Colic lymph node (tissue), 1 donor: ENCODE measurements around the gene CST2.

DNA sequence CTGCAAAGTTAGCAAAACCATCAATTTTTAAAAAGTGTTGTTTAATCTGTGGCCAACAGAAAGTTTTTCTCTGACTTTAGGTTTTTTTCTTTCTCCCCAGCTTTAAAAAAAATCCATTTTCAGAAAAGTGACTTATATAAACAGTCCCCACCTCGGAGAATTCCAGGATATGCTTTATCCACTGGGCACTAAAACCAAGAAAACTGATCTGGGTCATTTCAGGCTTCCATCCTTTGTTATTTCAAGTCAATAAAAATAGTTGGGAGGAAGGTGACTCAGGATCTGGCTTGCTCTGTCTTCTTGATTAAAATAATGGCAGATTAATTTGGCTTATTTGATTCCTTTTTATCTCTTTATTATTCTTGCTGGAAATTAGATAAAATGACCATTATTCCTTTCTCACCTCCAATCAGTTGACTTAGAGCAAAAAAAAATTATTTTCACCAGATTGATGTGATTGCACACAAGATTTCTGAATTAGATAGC lies 19.2 kb upstream of the RALGAPA2 start:
- PRO-cap: no peak

- PRO-cap: no peak
Observed at GRCh38 chr20:21106546-21106923, 19.3 kb upstream of the KIZ start.

GRCh38 chr20:21189999-21190203 lies 64.0 kb downstream of the KIZ start:
- PRO-cap: no peak

- PRO-cap: no peak
Observed at GRCh38 chr20:22511722-22512827, 72.3 kb downstream of the FOXA2 start.

DNA sequence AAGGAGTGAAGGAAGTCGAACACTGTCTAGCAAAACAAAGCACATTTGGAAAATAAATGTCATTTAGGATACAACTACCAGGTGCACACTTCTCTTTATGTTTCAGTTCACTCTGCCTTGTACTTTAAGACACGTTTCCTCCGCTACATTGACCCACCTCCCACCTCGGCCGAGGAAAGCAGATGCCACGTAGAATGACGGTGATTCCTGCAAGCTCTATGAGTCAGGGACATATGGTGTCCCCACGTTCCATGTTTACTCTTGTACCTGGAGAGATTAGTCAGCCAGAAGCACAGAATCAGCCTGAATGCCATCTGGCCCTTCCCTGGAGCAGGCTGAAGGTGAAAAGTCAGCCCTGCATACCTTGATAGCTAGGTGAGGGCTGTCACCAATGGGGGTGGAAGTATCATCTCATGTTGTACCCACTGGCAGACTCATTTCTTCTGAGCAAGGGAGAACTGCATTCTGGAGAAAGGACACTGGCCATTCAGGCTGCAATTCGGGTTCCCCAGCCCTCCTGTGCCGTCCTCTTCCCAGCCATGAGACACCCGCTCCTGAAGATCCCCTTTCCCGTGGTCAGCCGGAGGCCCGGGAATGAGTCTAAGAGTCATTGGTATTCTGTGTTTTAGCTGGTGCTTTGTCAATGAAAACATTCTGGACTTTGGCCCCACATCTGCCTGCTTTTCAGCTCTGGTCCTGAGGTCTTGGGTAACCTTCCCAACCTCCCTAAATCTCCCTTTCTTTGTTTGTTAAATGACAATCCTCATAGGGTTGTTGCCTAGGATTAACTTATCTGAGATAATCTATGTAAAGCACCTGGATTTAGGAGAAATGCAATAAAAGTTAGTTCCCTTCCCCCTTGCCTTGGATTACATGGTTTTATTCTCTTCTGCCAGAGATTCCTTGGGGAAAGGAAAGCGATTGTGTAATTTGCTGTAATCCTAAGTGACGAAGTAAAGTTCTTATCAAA lies 60.5 kb downstream of the FOXA2 start:
- PRO-cap: no peak

- PRO-cap: no peak
Observed at GRCh38 chr20:22586624-22586960, 2.2 kb upstream of the FOXA2 start.

DNA sequence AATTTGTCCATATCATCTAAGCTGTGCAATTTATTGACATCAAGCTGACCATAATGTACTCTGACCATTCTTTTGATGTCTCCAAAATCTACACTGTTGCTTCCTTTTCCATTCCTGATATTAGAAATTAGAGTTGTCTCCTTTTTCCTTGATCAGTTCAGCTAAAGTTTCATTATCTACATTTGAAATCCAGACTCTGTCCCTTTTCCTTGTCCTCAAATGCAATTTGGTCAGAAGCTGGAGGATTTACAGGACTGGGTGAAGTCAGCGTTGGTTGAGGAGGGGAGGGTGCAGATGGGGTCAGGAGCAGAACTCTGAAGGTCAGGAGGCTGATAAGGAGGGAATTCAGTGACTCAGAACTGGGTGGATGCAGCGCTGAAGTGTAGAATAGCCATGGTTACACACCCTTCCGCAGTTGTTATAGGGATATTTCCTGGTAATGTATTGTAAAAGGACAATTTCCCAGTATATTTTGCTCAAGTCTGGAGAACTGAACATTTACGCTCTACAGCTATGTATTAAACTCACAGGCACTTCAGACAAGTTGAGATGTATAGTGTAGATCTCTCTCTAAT lies 133.0 kb upstream of the FOXA2 start:
- PRO-cap: no peak

GRCh38 chr20:23027605-23028309 lies 7.4 kb upstream of the SSTR4 start:
- PRO-cap: no peak

DNA sequence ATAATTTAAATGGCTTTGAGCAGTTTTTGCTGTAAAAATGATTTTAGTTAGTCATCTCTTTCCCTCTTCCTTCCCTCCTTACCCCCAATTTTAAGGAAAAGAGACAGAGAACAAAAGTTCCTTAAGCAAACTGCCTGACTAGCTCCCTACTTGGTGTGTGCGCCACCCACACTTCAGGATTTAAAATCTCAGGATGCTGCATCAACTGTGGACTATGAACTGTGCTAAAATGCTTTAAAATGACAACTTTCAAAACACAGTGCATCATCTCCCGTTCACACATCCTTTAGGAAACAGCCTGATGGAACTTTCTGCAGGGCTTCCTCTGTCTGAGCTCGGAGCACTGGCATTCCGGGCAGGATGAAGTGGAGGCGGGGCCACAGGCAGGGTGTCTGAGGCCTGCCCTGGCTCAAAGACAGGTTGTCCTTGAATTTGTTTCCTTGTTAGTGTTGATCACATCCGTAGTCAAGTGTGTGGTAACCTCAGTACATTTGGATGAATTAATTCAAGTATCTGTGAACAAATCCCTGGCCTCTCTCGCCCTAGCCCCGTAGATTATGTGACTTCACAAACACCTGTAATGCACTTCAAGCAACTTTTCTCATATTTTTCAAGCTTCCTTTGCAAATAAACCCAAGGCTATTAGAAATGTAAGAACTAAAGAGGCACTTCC lies 3.3 kb downstream of the CD93 start:
- PRO-cap: unidirectional peak, minus-strand start at position 182 of the sequence; bidirectional peak, plus-strand start at position 545 of the sequence, minus-strand start at position 288 of the sequence

DNA sequence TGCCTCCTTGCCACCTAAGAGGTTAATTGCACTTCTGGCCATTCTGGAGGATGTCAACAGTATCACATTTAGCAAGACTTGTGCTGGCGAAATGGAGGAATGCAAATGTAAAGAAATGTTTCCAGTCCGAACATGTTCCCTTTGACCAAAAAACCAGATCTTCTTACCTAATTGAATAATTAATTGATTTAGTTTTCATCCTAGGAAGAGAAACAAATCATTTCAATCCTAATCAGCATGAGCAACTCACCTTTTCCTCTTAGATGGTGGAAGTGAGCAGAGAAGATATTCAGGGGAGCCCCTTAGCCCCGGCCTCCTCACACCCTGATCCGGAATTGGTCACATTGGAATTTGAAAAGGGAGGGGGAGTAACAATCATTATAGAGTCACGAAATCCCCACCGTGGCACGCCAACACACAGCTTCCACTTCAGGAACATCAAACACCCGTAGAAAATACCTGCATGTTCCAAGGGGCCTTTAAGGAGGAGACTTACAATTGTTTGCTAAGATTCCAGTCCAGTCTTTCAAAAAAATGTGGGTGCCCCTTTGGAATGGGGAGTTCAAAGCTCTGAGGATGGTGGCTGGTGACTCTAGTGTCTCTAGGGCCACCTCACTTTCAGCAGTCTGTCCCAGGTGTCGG lies 2.7 kb downstream of the CD93 start:
- PRO-cap: unidirectional peak, plus-strand start at position 378 of the sequence

GRCh38 chr20:23092649-23093304 lies 6.7 kb upstream of the CD93 start:
- PRO-cap: no peak

DNA sequence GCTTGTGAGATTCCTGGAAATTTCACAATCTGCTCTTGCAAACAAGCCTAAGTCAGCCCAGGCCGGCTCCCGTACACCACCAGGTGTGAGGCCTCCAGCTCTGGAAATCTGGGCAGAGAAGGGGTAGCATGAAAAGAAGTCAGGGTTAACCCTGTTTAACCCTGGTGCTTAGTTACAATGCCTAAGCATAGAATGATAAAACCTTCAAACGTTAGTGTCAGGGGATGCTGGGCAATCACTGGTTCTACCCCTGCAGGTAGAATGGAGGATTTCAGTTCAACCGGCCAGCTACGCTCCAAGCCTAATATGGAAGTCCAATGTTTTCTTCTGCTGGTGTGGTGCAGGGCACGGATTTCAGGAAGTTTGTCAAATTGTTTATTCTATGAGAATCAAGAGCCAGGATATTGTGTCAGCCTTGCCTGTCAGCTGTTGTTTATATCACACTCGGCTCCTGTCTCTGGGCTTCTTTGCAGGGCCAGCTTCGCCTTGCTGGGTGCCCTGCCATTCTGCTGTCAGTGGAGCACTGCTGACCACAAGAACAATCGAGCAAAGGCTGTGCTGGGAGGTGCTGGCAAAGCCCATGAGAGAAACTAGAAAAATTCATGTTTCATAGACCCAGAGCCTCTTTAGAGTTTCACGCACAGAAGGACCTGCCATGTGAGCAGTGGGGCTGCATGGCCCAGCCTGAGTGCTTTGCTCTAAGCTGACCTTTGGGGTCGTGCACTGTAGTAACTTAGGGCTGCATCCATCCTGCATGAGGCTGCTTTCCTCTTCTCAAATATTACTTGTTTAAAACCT lies 20.3 kb upstream of the CD93 start:
- PRO-cap: no peak

DNA sequence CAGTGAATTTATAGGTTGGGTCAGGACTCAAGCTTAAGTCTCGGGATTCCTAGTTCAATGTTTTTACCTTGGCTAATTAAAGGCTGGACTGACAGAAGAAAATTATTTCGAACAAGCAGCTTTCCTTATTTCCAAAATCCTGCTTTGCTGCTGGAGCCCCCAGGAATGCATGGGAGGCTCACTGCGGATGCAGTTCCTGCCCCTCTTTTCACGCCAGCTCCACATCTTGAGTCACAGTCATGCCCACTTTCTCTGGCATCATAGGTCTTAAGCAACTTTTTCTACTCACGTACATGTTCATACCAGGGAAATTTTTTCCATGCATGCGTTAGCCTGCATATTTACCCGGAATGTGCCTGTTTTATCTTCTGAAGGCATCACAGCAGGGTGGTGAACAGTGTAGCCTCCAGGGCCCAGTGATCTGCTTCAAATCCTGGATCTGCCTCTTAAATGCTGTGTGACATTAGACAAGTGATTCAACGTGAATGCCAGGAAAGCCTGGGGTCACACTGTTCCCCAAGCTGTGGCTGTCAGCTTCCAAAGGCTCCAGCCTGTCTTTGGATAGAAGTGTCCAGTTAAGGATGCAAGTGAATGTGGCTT lies 30.1 kb upstream of the CD93 start:
- PRO-cap: no peak

- PRO-cap: no peak
Observed at GRCh38 chr20:23154991-23155668, 69.0 kb upstream of the CD93 start.

DNA sequence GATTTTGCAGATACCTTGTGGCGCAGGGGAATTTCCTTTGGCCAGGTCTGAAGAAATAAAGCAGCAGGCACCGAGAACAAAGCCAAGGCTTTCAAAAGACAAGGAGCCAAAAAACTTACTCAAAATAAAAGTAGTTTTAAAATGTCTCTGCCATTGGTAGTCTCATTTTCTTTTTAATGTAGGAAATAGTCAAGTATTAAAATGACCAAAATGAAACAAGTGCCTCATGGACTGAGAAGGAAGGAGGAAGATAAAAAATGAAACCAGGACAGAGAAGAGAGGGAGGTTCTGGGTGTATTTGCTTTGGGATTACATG lies 104.0 kb upstream of the CD93 start:
- PRO-cap: no peak

- PRO-cap: no peak
Observed at GRCh38 chr20:23205636-23206219, 119.6 kb upstream of the CD93 start.

DNA sequence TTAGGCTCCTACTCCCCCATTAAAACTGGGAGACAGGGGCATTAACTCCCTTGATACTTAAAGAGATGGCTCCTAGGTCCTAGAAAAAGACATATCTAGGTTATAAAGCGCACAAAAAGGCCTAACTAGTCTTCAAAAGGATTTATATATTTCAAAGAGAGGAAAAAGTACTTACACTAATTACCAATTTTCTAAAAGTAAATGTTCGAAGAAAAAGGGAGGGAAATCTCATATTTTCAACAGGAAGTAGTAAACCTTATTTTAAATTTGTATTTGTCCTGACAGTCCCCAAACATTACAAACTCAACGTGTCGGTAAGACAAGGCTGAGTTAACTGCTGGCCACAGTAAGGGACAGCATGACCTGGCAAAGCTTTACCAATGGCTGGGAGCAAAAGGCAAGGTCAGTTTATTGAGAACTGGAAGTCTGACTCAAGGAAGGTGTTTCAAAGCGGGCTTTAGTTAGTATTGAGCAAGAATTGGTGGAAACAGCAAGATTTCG lies 1.1 kb upstream of the GZF1 start:
- PRO-cap: no peak

GRCh38 chr20:23826641-23826840 lies at the start of gene CST2:
Gene CST2 (minus strand): TSS chr20:23826729.
- PRO-cap: no peak

GRCh38 chr20:24103358-24103761 lies 114.8 kb upstream of the GGTLC1 start:
- PRO-cap: no peak

GRCh38 chr20:24389663-24390284 lies 79.7 kb upstream of the SYNDIG1 start:
- PRO-cap: unidirectional peak, minus-strand start at chr20:24389904